Umbilical cord (tissue), 2 donors: Measurements from ENCODE around the gene MELTF.

- RAMPAGE, long total RNA = no peak
Observed at GRCh38 chr3:196640204-196640835, 826 bp downstream of the NRROS start.

DNA sequence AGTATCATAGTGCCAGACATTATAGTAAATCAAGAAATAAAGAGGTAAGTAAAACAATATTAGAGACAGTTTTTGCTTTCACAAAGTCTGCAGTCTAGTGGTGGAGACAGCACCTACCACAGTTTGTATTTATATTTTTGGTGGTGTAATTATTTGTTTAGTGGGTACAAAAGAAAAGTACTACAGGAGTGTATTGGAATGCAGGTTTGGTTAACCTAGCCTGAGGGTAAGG lies 36.1 kb downstream of the NCBP2 start:
- RAMPAGE, long total RNA = no peak

GRCh38 chr3:196965598-196966383 lies 2.8 kb downstream of the PIGZ start:
- RAMPAGE, long total RNA = no peak

DNA sequence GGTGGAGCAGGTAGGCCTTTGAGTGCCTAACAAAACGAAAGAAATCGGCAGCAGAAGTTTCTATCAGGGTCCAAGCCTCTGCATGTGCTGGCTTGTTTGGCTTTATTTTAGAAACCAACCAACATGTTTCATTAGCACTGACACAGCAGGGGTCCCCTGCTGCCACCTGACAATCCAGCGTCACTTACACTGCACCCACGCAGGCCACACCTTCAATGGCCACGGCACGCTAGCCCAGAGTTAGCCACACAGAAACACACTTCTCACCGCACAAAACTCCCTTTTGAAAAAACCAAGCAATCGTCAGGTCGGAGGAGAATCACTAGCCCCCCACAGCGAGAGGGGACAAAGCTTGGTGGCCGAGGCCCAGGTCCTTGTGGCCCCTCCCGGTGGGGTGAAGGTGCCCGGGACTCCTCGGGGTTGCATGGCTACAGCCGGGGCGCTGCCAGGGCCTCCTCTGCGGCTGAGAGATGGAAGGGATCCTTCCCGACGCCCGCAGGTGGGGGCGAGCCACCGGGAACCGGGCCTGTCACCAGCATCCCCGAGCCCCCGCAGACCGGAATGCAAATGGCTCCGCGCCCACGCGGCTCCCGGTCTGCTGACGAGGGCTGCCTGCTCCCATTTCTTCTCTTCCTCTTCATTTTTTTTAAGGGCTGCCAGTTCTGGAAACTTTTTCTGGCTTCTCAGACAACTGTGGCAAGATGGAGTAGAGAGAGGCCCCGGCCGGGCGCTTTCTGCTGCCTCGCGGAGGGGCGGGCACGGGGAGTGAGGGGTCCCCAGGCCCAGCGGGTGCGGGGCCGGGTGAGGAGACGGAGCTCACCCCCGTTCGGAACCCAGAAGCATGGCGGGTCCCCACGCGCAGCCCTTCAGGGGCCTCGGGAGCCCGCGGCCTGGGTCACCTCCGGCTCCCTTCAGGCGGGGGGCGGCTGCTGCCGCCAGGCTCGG lies 27.7 kb downstream of the MELTF start:
- RAMPAGE, long total RNA = no peak

GRCh38 chr3:197029268-197030430 lies at the start of gene MELTF:
TSS of gene MELTF (minus strand) at chr3:197029817.
- RAMPAGE, long total RNA = no peak

DNA sequence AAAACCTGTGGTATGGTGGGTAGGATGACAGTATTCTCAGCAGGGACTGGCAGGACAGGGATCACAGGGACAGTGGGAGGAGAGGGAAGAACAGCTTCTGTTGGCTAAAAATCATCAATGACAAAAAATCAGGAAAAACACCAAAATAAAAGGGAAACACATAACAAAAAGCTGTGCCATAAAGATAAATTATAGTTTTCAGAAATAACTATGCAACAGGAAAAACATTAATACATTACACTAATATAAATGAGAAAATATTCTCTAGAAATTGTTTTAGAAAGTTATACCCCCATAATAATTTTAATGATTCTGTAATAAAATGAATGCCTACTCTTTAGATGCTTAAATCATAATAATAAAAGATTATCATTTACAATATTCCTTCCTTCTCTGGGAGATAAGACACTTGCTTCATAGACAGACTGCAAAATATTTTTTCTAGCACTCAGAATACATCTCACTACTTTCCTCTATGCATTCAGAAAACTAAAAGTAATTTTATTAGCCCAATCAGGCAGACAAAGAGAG lies 132.1 kb upstream of the MELTF start:
- RAMPAGE, long total RNA = no peak

DNA sequence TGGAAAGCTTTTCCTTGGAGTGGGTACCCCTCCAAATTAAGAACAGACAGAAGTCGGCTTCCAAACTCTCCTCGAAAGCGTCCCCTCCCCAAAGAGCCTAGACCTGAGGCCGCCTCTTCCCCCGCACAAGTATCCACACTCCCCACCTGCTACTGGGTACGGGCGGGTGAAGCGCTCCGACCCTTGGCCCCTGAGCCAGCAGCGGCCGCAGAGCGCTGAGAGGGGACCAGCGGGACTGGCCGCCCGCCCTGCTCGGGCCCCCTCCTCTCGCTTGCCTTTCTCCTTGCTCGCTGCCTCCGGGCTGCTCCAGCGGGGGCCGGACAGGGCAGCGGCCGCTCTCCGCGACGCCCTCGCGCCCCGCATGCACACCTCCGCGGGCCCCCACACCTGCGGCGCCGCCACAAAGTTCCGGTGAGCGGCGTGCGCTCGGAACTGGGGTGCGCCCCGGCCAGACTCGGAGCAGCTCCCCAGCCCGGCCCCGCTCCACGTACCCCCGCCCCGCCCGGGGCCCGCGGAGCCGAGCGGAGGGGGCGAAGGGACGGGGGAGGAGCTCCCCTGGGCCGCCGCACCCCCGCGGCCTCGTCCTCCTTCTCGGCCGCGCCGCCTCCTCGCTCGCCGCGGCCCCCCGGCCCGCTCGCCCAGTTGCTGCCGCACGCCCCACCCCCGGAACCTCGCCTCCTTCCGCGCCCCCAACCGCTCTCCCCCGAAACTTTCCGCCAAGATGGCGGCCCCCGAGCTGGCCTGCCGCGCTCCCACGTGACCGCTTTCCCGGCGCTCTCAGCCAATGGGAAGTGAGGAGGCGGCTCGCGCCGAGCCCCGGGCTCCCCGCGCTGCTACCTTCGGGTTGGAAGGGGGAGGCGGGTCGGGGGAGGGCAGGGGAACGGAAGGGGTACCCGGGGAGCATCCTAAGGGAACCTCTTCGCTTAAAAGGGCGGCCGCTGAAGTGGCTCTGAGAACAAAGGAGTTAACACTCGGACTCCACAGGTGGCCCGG lies 718 bp downstream of the DLG1 start:
- RAMPAGE, long total RNA = no peak

GRCh38 chr3:197352096-197352773 lies 53.8 kb upstream of the DLG1 start:
- RAMPAGE, long total RNA = no peak

DNA sequence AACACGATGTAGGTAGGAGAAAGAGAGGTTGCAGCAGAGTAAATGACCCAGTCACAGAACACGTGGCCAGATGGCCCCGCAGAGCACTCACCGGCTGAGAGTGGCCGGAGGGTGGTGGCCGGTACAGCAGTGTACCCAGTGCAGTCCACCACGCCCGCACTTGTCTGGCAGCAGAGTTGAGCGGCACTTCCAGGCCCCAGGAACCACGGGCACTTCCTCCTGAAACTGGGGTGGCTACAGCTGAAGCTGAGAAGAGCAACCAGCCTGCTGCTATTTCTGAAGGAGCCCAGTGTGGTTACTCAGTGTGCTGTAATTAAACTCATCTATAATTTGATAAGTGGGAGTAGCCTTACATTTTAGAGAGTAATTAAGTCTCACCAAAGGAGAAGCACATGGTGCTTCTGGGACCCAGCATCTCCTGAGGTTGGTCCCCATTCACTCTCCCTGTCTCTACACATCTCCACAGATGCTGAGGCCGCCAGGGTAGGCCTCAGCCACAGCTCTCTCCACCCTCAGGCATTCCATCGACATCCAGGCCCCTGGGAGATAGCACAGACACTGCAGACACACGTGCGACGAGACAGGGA lies 49.8 kb downstream of the BDH1 start:
- RAMPAGE, long total RNA = no peak

DNA sequence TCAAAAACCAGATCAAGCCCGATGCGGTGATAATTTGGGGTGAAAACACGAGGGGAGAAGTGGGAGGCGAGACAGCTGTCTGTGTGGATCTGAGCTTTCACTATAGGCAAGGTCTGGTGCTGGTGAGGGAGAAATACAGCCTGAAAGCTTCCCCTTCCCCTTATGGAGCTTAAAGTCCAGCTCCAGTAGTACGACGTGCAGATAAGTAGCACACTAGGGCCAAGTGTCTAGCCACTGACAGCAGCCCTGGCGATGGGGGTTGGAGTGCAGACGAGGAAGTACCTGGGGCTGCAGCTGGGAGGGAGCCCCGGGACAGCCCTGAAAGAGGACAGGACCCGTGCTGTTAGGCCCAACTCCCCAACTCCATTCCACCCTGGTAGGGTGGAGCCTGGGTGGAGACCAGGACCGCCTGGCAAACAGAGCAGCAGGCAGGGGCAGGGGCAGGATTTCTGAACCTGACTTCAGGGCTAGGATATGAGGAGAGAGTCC lies 43.1 kb downstream of the BDH1 start:
- RAMPAGE, long total RNA = no peak

GRCh38 chr3:197541849-197542370 lies 13.9 kb downstream of the BDH1 start:
- RAMPAGE, long total RNA = no peak

DNA sequence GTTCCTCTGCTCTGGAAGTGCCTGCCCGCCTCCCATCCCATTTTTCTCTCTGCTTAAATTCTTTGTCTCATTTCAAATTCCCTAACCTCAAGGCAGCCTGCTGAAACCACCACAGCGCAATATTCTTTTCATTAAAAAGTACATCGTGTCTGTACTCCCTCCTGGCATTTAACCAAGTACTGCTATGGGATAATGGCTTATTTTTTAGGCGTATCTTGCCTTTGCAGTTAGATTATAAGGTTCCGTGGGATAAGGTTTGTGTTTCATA lies 906 bp downstream of the LMLN start:
- RAMPAGE, long total RNA = no peak

- RAMPAGE, long total RNA = no peak
Observed at GRCh38 chr3:198158109-198158502, 198.1 kb downstream of the LMLN start.